ENCODE data around the genes RTBDN, MAST1 and NFIX.

- PRO-cap, 2 experiments = no peak in any of the 2 experiments
These were observed 3.3 kb upstream of the JUNB start for GRCh38 chr19:12787992-12788294.

DNA sequence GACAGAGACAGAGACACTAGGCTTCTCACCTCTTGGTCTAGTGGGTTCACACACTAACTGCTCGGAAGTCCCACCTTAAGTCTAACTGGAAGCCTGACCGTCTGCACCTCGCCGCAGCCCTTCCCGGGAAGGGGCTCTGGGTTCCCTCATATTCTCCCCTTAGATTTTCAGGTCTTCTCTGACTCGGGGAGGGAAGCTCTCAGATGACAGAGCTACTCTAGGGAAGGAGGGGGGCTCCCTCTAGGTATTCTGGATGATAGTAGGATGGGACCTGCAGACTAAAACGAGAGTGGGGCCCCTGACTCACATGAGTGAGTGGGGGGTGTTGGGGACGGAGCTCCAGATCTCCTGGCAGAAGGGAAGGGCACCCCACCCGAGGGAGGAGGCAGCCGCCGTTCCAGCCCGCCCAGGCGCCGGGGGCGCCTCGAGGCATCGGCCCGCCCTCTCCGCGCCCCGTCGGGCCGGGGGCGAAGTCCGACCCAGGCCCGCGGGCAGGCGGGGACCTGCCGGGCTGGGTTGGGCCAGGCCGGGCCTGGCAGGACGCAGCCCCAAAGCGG is 2.0 kb upstream of the JUNB start:
- PRO-cap, 2 experiments = peak in 2 of 2 experiments; most common plus-strand start position 524 of the sequence (in 2); most common minus-strand start position 426 of the sequence (in 2)

- PRO-cap, 2 experiments = no peak in any of the 2 experiments
These were observed at the start of gene RTBDN for GRCh38 chr19:12834214-12834881. Gene RTBDN (minus strand): TSS chr19:12834579.

DNA sequence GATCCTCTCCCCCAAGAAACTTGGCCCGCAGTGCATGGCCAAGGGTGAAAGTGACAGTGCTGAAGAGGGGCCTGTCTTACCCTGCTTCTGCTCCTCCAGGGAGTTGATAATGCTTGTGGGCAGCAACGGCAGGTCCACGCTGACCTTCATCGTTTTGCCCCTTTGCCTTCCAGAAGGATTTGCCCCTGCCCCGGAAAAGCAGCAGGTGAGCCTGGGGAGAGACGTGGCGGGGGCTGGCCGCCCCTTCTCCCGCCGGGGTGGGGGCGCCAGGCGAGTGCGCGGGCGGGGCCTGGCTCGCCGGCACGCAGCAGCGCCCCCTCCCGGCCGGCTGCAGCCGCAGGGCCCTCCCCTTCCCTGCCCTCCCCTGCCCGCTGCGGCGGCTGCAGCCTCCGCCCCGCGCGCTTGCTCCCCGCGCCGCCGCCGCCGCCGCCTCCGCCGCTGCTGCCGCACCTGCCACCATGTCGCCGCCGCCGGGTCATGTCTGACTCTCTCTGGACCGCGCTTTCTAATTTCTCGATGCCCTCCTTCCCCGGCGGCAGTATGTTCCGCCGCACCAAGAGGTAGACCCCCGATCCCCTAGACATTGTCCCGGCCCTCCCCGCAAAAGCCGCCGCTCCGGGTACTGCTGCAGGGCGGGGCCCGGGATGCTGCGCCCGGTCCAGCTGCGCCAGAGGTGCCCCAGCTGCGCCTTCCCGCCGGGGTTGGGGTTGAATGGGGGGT is at the start of gene MAST1:
MAST1 (plus strand) TSS at position 420 of the 720 bp plus-strand sequence.
- PRO-cap, 2 experiments = no peak in any of the 2 experiments

GRCh38 chr19:12838816-12839493 is 640 bp downstream of the MAST1 start:
- PRO-cap, 2 experiments = no peak in any of the 2 experiments

DNA sequence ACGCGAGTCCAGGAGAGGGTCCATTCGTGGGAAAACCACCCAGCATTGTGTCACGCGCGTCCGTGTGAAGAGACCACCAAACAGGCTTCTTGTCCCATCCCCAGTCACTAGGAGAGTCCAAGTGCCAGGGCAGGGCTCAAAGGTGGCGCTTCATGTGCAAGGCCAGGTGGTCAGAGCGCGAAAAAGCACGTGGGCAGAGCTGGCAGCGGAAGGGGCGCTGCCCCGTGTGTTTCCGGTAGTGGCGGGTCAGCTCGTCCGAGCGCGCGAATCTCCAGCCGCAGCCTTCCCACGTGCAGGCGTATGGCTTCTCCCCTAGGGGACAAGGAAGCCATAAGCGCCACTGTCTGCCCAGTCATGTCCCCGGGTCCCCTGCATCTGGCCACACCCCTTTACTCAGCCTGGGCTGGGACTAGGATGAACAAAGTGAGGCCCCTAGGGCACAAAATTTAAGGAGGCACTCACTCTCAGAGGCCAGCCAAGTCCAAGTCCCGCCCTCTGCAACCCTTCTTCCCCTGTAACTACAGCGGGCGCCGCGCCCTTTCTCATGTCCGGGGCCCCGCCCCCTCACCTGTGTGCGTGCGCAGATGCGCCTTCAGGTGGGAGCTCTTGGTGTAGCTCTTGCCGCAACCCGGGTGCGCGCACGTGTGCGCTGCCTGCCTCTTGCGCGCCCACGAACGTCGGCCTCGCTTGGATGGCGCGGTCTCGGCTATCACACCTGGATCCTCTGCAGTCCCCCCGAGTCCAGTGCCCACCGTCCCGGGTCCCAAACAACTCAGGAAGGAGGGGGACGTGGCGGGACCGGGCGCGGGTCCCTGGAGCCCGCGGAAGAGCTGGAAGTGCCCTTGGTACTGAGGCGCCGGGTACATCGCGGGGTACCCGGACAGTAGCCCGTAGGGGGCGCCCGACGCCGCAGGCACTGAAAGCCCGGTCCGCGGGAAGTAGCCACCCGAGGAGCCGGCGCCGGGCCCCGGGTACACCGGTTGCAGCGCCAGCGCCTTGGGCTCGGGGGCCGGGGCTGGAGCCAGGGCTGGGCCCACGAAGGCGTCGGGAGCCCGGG is 1.9 kb downstream of the KLF1 start:
- PRO-cap, 2 experiments = no peak in any of the 2 experiments

GRCh38 chr19:12994941-12995730 is at the start of gene NFIX:
Gene NFIX (plus strand): TSS chr19:12995475.
- PRO-cap, 2 experiments = peak in 2 of 2 experiments; most common plus-strand start chr19:12995493 (in 2)

DNA sequence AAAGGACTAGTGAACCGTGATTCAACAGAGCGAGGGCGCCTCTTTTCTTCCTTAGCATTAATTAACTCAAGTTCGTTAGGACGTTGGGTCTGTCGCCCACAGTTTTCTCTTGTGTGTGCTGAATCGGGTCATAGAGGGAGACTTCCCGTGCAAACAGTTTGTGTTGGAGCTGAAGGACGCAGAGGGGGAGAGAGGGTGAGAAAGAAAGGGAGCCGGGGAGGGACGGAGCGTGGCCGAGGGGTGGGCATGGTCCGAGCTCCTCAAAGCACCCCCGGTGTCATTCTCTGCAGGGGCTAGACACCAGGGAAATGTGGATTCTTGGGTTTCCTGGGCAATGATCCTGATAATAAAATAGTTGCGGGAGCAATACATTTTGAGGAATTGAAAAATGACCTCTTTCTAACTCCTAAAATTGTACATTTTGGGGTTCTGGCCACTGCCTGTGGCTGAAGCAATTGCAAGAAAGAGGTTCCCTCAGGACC is 21.7 kb downstream of the NFIX start:
- PRO-cap, 2 experiments = no peak in any of the 2 experiments

DNA sequence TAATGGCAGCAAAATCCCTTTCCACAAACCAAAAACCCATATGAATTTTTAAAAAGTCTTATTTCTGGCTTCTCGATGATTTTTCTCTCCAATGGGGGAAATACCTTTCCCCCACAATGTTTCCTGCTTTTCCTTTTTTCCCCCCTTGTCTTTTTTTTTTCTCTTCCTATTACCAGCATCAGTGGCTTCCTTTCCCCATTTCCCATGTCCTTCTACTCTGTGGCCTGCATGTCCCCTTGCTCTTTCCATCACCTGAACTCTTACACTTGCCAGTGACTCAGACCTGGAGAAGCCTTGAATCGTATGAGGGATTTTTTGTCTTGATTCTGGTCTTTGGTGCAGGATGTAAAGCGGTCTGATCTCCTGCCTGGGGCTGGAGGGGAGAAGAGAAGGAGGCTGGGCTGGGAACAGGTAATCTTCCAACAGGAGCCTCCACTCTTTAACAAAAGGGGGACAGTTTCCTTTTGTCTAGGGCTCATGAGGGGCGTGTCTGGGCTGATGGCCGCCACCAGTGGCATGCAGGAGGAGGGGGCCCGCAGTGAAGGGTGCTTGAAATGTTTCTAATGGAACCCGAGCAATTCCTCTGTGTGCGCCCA is 24.6 kb downstream of the NFIX start:
- PRO-cap, 2 experiments = no peak in any of the 2 experiments

DNA sequence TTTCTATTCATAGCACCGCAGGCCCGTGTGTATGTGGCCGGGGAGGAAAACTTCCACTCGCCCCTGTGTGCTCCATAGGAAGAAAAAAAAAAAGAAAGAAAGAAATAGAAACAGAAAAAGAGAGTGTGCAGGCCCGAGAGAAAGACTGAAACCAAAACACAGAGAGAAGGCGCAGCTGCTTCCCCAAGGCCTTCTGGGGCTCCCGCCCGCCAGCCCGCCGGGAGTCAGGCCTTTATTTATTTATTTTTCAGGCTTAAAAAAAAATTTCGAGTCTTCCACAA is 27.2 kb downstream of the NFIX start:
- PRO-cap, 2 experiments = peak in 1 of 2 experiments; most common minus-strand start position 195 of the sequence (in 1)

GRCh38 chr19:13023849-13024180 is 28.5 kb downstream of the NFIX start:
- PRO-cap, 2 experiments = no peak in any of the 2 experiments

DNA sequence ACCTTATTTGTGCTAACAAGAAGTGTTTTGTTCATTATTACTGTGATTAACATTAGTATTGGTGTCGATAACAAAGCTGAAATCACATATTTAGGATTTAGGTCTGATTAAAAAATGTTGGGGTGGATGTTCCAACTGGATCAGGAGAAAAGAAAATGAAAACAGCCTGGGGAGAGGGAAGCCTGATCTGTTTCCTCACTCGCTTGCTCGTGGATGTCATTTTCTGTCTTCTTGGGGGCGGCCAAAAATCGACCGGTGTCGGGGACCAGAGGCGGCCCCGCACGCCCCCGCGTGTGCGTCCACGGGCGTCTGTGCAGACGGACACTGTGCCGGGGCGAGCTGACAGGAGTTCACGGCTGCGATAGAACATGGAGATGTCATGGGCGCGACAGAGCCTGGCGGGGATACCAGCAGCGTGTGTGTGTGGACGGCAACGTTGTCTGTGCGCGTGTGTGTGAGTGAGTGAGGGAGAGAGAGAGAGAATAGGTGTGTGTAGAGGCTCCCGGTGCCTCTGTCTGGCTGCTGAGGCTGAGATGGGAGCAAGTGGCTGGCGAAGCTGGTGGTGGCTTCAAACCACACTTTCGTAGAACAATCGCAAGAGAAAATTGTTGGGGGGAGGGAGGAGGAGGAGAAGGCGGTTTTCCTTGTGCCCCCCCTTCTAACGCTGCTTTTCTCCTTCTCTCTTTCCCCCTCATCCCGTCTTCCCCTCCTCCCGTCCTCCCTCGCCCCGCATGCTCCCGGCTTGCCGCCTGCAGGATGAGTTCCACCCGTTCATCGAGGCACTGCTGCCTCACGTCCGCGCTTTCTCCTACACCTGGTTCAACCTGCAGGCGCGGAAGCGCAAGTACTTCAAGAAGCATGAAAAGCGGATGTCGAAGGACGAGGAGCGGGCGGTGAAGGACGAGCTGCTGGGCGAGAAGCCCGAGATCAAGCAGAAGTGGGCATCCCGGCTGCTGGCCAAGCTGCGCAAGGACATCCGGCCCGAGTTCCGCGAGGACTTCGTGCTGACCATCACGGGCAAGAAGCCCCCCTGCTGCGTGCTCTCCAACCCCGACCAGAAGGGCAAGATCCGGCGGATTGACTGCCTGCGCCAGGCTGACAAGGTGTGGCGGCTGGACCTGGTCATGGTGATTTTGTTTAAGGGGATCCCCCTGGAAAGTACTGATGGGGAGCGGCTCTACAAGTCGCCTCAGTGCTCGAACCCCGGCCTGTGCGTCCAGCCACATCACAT is 29.4 kb downstream of the NFIX start:
- PRO-cap, 2 experiments = no peak in any of the 2 experiments

- PRO-cap, 2 experiments = no peak in any of the 2 experiments
These were observed 36.6 kb downstream of the NFIX start for GRCh38 chr19:13031380-13032688.

DNA sequence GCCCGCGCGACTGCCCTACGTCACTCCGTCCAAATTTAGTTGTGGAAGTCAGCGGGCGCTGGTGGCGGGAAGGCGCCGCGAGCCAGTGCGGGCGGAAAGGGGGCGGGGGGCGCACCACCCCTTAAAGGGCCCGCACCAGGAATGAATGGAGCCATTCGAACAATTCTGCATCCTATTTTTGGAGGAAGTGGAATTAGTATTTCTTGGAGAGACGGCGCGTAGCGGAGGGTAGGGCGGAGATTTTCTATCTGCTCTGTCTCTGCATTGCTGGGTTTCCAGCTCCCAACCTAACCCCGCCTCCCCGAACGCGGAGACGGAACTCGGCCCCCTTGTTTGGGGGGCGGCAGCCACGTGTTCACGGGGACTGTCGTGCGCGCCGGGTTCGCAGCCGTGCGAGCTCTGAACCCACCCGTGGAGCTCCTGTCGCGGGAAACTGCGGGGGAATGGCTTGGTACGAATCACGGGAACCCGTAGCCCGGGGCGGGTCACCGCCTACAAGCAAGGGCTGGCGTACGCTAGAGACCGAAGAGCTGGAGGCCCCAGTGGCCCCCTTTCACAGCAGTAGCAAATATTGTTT is 1.8 kb downstream of the IER2 start:
- PRO-cap, 2 experiments = peak in 2 of 2 experiments; most common plus-strand start position 38 of the sequence (in 1)

DNA sequence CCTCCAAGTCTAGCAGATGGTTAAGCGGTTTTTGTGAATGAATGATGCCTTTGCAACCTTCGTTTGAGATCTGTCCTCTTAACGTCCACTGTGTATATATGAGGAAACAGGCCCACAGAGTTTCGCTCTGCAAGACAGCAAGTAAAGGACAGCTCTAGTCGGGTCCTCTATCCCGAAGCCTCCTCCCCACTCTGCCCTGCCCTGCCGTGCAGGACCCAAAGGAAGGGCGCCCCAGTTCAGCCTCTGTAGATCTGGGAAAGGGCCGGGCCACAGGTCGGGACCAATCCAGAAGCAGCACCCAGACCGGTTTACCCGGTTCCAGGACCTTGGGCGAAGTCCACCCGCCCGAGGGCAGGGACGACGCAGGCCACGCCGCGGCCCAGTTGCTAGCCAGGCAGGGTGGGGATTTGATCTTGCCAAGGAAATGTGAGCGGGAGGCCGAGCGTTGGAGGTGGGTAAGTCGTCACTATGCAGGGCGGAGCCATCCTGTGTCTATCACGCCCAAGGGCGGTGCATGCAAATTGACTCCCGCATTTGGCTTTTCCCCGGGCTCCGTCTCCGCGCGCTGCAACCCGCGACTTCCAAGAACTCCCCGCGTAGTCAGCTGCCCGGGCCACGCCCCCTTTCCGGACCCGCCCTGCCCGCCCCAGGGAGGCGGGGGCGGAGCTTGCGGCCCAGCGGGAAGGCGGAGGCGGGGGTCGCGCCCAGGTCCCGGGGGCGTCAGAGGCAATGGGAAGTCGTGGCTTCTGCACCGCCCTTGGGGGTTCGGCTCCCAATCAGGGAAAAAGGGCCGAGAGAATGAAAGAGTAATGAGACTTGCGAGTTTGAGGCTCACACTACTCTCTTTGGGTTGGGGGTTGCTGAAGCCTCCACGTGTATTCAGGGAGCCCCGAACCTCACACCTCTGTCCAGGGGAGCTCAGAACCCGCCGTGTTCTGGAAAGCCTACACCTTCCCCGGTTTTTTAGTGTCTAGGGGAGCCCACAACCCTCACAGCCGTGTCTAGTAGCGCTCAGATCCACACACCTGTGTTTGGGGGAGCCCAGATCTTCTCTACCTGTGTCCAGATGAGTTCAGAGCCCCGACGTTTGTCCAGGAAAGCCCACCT is 12.7 kb downstream of the IER2 start:
- PRO-cap, 2 experiments = peak in 2 of 2 experiments; most common plus-strand start position 570 of the sequence (in 1); most common minus-strand start position 253 of the sequence (in 2)

- PRO-cap, 2 experiments = no peak in any of the 2 experiments
These were observed 47.0 kb downstream of the CACNA1A start for GRCh38 chr19:13459143-13459735.

GRCh38 chr19:13632709-13633605 is 114.7 kb upstream of the YJU2B start:
- PRO-cap, 2 experiments = no peak in any of the 2 experiments

GRCh38 chr19:13748506-13749121 is 919 bp downstream of the YJU2B start:
- PRO-cap, 2 experiments = no peak in any of the 2 experiments

GRCh38 chr19:13789182-13789428 is 6.1 kb upstream of the ZSWIM4 start:
- PRO-cap, 2 experiments = no peak in any of the 2 experiments

DNA sequence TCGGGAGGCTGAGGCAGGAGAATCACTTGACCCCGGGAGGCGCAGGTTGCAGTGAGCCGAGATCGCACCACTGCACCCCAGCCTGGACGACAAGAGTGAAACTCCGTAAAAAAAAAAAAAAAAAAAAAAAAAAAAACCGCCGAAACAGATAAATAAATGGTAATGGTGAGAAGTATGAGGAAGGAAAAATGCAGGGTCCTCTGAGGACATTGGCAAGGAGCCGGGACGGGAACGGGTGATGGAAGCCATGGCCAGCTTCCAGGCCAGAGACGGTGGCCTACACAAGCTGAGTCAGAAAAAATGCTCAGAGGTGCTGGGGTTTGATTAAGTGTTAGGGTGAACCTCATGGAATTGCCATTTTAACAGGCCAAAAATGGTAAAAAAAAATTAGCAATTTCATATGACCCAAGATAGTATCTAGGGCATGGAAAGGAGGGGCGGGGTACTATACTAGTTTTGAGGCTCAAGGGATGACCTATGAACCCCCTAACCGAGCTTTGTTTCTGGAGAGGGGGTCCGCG is 851 bp upstream of the ZSWIM4 start:
- PRO-cap, 2 experiments = no peak in any of the 2 experiments